ENCODE measurements around a stretch of chr19.

- RRBS = no CpG with 5 or more reads among the region's 25 CpGs
These were observed 25.1 kb upstream of the MYDGF start for GRCh38 chr19:4694924-4696027.

DNA sequence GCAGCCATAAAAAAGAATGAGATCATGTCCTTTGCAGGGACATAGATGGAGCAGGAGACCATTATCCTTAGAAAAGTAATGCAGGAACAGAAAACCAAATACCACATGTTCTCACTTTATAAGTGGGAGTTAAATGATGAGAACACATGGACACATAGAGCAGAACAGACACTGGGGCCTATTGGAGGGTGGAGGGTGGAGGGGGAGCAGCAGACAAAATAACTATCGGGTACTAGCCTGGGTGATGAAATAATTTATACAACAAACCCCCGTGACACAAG is 15.1 kb downstream of the DPP9 start:
- RRBS = no CpG with 5 or more reads among the region's 2 CpGs

DNA sequence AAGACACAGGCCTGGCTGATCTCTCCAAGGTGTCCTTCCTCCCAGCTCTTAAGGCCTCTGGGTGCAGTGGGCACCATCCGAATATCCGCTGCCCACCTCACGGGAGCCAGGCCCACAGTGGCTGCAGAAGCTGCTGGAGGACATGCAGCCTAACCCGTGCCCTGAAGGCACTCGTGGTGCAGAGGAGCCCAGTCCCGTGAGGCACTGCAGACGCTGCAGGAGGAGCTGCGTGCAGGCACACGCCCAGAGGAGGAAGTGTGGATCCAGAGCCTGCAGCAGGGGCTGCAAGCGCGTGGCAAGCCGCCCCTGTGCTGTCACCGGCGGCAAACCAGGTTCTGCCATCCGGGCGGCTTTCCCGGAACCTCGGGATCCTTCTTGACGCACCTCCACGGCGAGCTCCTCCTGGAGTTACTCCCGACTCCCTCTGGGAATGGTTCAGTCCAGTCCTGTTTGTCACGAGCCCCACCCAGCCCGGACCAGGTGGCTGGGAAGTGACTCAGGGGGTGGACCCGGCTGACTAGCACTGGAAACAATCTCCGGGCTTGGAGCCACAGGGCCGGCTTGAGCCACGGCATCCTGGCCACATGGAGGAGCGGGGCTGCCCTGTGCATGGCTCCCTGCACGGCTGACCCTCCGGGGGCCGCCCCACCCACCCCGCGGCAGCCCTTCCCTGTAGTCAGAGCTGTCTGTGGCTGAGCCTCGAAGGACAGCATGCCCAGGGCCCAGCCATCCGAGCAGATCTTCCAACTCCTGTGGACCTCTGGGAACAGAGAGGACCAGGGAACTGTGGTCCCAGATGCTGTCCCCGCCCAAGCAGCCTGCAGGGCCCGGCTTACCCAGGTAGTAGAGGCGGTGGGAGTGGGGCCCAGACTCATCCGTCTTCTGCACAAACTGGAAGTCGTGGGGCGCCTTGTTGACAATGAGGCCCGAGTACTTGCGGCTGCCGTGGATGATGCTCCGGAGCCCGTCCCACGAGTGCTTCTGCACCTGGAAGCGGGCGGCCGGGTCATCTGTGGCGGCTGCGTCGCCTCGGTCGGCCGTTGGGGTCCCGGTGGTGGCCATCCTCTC is 10.1 kb downstream of the DPP9 start:
- RRBS = 70% methylated on average over 15 of the region's 58 CpGs

DNA sequence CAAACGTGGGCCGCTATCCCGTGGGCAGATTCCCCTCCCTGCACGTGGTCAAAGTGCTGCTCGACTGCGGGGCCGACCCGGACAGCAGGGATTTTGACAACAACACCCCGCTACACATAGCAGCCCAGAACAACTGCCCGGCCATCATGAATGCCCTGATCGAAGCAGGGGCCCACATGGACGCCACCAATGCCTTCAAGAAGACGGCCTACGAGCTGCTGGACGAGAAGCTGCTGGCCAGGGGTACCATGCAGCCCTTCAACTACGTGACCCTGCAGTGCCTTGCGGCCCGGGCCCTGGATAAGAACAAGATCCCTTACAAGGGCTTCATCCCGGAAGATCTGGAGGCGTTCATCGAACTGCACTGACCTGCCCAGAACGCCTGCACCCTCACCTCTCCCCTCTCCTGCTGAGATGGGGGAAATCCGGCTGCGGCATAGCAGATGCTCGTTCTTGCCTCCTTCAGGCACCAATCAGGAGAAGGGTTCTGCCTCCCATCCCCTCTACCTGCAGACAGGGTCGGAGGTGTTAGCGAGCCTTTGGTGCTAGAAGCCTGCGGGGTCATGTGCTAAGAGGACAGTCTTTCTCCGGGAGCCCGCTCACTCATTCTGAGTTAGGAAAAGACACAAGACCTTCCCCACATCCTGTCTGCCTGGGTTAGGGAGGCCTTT is 2.1 kb downstream of the FEM1A start:
- RRBS = 95% methylated on average over 3 of the region's 30 CpGs

GRCh38 chr19:4795431-4795843 is 3.9 kb downstream of the FEM1A start:
- RRBS = no CpG with 5 or more reads among the region's 9 CpGs

- RRBS = no CpG with 5 or more reads among the region's 9 CpGs
These were observed 11.2 kb downstream of the FEM1A start for GRCh38 chr19:4802701-4803207.

- RRBS = no CpG with 5 or more reads among the region's 56 CpGs
These were observed 14.8 kb downstream of the TICAM1 start for GRCh38 chr19:4816226-4817514.

GRCh38 chr19:4890956-4891467 is 11.7 kb downstream of the ARRDC5 start:
- RRBS = no CpG with 5 or more reads among the region's 24 CpGs

GRCh38 chr19:4979218-4979836 is 10.4 kb downstream of the KDM4B start:
- RRBS = no CpG with 5 or more reads among the region's 9 CpGs

GRCh38 chr19:5034754-5035624 is 66.1 kb downstream of the KDM4B start:
- RRBS = 66% methylated on average over 4 of the region's 34 CpGs

- RRBS = no CpG with 5 or more reads among the region's 35 CpGs
These were observed 85.9 kb downstream of the KDM4B start for GRCh38 chr19:5054541-5055446.

DNA sequence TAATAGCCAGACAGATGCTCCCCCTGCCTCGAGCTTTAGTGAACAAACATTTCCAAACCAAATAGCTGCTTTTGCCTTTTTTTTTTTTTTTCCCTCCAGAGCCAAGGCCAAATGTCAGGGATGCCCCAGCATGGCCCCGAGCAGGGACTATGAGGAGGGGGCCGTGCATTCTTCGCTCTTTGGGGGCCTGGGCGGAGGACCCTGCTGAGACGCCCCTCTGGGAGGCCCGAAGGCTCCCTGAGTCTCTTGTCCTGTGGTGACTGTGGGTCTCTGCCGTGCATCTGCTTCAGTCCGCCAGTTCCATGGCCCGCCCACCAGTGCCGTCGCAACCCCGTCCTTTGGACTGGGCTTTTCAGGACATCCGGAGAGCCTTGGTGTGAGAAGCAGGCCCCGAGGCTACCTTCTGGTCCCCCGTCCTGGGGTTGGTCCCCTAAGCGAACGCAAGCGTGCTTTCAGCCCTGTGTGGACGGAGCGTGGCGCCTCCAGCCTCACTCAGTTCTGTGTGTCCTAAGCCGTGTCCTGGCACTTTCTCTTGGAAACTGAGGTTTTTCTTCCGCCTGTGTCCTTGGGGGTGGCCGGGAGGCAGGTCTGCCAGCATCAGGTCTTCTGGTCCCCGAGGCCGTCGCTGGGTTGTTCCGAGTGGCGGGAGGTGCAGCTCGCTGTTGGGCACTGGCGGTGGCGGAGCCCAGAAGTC is 99.3 kb downstream of the KDM4B start:
- RRBS = no CpG with 5 or more reads among the region's 33 CpGs

GRCh38 chr19:5086075-5086890 is 117.4 kb downstream of the KDM4B start:
- RRBS = no CpG with 5 or more reads among the region's 28 CpGs

DNA sequence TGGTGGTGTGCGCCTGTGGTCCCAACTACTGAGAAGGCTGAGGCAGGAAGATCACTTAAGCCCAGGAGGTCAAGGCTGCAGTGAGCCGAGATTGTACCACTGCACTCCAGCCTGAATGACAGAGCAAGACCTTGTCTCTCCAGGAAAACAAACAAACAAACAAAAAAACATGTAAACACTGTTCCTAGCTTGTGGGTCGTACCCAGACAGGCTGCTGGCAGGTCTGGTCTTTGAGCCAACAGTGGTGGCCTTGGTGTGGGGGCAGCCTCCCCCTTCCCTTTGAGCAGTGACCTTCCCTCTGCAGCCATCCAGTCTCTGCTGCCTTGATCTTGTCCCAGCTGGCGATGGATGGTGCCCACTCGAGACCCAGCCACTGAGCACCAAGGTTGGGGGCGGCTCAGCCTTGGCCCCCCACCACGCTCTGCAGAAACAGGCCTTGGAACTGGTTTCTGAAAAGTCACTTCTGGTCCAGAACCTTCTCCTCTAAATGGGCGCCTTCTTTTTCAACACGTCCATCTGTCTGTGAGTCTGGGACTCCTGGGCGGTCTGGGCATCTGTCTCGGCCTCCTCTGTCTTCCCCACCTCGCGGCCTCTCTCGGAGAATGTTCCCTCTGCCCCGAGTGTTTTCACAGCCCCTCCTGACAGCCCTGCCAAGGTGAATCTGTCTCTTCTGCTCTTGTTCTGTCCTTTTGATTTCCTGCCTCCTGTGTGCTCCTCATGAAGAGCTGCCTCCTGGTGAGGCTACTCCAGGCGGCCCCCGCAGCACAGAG is 143.4 kb downstream of the KDM4B start:
- RRBS = no CpG with 5 or more reads among the region's 17 CpGs

- RRBS = 70% methylated on average over 1 of the region's 11 CpGs
These were observed 157.9 kb downstream of the KDM4B start for GRCh38 chr19:5126781-5127198.

DNA sequence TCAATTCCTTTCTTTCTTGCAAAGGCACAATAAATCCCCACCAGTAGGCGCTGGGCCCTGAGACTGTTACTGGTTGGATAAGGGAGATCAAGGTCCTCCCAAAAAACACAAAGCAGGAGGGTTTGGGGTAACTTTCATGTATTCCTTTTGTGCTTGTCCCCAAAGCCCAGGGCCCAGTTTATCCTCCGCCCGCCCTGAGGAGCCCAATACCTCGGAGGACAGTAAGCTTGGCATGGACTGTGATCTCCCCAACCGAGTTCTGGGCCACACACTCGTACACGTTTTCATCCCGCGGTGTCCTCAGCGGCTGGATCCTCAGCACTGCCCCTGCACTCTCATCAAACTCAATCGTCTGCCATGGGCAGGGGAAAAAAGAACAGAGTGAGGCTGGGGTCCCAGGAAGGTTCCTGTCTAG is 67.4 kb downstream of the PTPRS start:
- RRBS = no CpG with 5 or more reads among the region's 11 CpGs

- RRBS = no CpG with 5 or more reads among the region's 9 CpGs
These were observed 39.5 kb downstream of the SAFB2 start for GRCh38 chr19:5583072-5583533.

- RRBS = no CpG with 5 or more reads among the region's 14 CpGs
These were observed 10.8 kb downstream of the MICOS13 start for GRCh38 chr19:5669417-5669991.

- RRBS = no CpG with 5 or more reads among the region's 44 CpGs
These were observed 13.9 kb downstream of the RPL36 start for GRCh38 chr19:5703623-5704680.

DNA sequence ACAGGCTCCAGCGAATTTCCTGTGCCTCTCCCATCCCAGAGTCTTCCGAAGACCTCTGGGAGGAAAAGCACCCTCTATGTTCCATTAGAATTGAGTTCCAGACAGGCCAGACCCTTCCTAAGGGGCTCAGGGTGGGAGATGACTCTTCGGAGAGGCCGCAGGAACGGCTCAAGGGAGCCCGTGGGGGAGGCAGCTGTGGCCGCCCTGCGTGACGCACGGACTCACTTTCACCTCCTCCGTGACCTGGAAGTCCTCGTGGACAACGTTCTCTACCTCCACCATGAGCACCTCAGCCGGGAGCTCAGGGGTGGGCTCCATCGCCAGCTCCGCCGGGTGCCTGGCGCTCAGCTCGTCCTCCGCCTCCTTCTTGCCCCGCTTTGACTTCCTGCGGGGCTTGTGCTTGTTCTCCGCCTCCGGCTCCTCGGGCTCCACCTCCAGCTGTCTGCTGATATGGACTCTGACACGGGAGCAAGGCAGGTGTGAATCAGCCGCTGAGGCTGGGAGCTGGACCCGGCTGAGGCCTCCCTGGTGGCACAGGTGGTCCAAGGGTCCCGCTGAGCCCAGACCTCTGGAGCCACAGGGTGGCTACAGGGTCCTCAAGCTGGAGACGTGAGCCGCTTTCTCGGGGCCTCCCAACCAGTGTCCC is 8.3 kb downstream of the LONP1 start:
- RRBS = 90% methylated on average over 10 of the region's 32 CpGs

Data from choroid plexus epithelial cell (primary cell).